Tongue (tissue), 2 donors: ENCODE measurements around the gene GABRB3.

GRCh38 chr15:22252877-22253690 lies 158.8 kb downstream of the OR4N4 start:
- RAMPAGE, long total RNA = no peak

DNA sequence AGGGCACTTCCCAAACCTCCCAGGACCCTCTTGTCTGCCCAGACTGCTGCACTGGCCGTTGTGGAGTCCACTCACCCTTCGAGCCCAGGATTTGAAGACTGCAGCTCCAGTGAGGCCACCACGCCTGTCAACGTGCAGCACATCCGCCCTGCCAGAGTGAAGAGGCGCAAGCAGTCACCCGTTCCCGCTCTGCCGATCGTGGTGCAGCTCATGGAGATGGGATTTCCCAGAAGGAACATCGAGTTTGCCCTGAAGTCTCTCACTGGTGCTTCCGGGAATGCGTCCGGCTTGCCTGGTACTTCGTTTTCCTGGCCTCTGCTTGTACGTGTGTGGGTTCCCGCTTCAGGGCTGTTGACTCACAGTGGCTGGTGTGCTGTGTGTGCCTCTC lies 114.2 kb downstream of the GOLGA6L22 start:
- RAMPAGE, long total RNA = no peak

DNA sequence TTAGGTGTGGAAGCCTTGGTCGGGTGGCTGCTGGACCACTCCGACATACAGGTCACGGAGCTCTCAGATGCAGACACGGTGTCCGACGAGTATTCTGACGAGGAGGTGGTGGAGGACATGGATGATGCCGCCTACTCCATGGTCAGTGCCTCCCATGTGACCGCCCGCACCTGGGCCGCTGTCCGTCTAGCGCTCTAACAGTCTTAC lies 114.5 kb downstream of the GOLGA6L22 start:
- RAMPAGE, long total RNA = no peak

GRCh38 chr15:22589453-22589998 lies 130.8 kb downstream of the GOLGA6L22 start:
- RAMPAGE, long total RNA = no peak

- RAMPAGE, long total RNA = no peak
Observed at GRCh38 chr15:22776004-22776576, 10.4 kb upstream of the NIPA1 start.

DNA sequence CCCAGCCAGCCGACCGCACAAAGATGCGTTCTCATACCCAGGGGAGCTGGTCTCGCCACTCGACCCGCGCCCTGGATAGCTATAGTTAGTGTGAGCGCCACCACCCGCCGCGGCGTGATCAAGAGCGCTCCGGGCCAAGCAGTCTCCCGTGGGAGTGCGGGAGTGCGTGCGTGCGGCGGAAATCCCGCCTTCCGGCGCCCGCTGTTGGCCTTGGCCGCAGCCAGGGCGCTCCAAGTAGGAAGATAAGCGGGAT lies 30.7 kb downstream of the GOLGA6L26 start:
- RAMPAGE, long total RNA = no peak

DNA sequence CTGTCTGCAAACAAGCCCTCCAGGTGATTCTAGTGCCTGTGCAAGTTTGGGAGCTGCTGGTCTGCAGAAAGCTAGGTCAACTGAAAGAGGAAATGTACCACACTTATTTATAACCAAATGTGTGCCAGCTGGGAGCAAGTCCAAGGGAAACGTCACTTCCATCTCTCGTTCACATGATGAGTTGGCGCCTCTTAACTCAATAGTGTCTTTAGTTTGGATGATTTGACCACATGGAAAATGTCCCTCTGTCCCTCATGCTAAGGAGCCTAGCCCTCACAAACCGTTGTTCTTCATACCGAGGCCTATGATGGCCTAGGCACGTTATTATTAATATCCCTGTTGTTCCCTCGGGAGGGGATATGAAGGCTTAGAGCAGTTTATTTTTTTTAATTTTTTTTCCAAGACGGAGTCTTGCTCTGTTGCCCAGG lies 43.3 kb downstream of the GOLGA8S start:
- RAMPAGE, long total RNA = no peak

- RAMPAGE, long total RNA = no peak
Observed at GRCh38 chr15:23708039-23708381, 20.9 kb upstream of the NDN start.

DNA sequence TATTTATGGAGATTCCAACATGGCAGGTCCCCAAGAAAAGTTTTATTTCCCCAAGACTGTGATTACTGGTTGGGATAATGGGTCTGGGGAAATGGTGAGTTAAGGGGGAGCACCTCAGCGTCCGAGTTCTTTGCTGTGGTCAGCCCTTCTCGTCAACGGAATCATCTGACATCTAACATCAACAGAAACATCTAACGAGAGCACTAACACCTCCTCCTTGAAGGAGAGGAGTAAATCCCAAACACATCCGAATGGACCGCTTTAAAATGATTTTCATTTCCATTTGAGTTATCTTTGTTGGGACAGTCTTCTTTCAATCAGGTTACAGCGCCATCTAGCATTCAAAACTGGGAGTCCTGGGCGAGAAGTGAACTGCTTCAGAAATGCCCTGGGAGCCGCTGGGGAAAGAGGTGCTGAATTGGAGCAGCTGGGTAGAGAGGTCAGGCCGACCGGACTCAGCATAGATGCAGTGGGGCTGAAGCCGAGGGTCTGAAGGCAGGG lies 169.8 kb upstream of the NDN start:
- RAMPAGE, long total RNA = no peak

DNA sequence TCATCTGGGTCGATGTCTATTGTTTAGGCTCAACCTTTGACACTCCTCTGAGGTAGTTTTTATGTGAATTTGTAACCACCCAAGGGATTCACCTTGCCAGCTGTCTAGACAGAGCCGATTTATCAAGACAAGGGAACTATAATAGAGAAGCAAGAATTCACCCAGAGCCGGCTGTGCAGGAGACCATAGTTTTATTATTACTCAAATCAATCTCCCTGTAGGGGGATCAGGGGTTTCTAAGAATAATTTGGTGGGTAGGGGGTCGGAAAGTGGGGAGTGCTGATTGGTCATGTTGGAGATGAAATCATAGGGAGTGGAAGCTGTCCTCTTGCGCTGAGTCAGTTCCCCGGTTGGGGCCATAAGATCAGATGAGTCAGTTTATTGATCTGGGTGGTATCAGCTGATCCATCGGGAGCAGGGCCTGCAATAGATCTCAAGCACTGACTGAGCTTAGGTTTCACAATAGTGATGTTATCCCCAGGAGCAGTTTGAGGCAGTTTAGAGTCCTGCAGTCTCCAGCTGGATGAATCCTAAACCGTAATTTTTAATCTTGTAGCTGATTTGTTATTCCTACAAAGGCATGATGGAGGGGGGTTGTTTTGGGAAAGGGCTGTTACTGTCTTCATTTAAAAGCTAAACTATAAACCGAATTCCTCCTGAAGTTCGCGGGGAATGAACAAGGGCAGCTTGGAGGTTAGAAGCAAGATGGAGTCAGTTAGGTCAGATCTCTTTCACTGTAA lies 97.0 kb upstream of the SNRPN start:
- RAMPAGE, long total RNA = no peak

- RAMPAGE, long total RNA = no peak
Observed at GRCh38 chr15:25783743-25784399, 79.3 kb downstream of the ATP10A start.

DNA sequence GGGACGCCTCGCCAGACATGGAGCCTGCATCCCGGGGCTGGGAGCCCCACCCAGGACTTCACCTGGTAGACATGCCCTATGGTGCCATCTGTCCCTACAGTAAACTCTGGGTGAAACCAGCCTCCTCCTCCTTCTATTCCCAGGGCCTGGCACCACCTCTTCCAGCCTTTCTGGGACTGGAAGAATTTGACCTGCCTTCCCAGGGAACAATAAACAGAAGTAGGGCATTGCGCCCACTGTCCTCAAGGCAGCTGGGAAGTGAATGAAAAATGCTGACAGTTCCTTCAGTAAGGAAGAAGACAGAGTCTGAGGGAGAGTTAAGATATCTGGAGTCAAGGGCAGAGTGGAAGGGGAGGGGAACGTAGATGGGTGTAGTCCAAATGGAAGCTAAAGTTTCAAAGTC lies 2.8 kb downstream of the ATP10A start:
- RAMPAGE, long total RNA = no peak

- RAMPAGE, long total RNA = no peak
Observed at GRCh38 chr15:25862292-25863094, 634 bp downstream of the ATP10A start.

- RAMPAGE, long total RNA = no peak
Observed at GRCh38 chr15:26628742-26629849, 143.8 kb downstream of the GABRB3 start.

DNA sequence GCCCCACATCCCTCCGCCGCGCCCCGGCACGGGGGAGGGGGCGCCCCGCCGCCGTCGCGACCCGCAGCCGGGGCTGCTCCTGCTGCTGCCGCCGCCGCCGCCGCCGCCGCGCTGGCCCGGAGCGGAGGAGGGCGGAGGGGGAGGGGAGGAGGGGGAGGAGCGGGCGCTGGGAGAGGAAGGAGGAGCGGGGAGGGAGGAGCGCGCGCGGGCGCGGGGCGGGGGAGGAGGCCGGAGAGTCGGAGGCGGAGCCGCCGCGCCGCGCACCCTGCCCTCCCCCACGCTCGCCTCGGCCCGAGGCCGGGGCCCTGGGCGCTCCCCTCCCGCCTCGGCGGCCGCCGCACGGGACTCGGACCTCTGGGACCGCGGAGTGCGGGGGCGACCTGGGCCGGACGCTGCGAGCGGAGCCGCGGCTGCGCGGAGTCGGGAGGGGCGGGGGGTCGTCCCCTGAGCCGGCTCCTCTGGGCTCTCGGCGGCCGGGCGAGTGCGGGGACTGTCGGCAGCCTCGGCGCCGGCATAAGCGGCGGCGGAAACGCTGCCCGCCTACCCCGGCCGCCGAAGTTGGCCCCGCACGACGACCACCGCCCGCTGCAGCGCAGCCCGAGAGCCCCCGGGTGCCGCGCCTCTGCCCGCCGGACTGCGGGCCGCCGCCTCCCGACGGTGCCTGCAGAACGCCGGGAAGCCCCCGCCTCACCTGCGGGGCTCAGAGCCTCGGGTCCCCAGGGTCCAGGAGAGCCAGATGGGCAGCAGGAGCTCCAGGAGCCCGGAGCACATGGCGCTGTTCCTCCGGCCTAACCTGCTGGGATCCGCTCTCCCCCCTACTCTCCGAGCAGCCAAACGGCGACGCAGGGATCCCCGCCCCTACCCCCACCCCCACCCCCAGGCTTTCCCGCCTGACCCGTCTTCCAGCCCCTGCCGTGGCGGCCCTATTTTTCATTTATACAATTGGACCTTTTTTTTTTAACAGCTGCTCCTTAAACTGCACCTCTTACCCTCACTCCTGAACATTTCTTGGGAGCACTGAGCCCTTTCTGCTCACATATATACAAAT lies at the start of gene GABRB3:
Gene GABRB3, minus strand, starts transcription at position 113 of the 1,048 bp plus-strand sequence.
- RAMPAGE, long total RNA = no peak

DNA sequence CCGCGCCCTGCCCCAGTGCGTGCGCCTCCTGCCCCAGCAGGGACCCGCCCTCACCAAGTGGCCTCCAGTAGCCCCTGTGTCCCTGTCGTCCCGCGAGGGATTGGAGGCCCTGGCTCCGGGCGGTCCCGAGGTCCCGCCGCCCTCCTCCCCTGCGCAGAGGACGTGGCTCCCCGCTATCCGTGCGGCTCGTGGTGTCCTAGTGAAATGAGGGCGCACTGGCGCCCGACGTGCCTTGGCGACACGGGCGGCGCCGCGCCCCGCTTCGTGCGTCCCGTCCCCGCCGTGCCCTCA lies 557.6 kb downstream of the OCA2 start:
- RAMPAGE, long total RNA = no peak

DNA sequence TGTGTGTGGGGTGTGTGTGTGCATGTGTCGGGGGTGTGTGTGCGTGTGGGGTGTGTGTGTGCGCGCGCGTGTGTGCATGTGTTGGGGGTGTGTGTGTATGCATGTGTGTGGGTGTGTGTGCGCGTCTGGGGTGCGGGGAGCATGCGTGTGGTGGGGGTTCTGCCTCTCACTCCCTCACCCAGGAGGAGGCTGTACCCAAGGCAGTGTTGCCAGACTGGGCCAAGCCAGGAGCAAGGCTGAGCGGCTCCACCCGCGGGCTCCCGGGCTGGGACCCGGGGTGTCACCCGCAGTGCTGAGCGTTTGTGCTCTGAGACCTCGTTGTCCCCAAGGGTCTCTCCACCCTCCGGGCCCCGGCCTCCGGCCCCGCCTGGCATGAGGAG lies 7.1 kb upstream of the OCA2 start:
- RAMPAGE, long total RNA = no peak

- RAMPAGE, long total RNA = no peak
Observed at GRCh38 chr15:28737538-28738260, 25.5 kb upstream of the GOLGA8M start.

DNA sequence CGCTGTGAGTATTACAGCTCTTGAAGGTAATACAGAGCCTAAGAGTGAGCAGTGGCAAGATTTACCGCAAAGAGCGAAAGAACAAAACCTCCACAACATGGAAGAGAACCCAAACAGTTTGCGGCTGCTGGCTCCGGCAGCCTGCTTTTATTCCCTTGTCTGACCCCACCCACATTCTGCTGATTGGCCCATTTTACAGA lies 80.6 kb downstream of the ENTREP2 start:
- RAMPAGE, long total RNA = no peak

DNA sequence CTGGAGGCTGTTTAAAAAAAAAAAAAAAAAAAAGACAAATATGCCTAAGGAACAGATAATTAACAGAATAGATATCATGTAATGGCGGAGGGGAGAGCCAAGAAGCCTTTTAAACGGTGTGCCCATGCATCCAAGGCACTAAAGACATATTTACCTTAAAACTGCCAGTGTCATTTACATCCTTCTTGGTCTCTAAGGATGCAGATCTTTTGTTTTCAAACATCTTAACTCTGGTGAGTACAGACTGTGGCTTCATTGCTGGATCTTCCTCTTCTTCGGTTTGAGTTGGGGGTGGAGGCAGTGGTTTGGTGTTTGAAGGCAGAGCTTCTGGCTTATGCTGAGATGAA lies 104.2 kb downstream of the TJP1 start:
- RAMPAGE, long total RNA = no peak